ENCODE measurements around the gene HTT.

- PRO-cap: no peak
Observed at GRCh38 chr4:2257466-2257923, 4.4 kb downstream of the MXD4 start.

- PRO-cap: no peak
Observed at GRCh38 chr4:2285054-2285727, 23.3 kb upstream of the MXD4 start.

- PRO-cap: no peak
Observed at GRCh38 chr4:2296431-2297338, 34.8 kb upstream of the MXD4 start.

DNA sequence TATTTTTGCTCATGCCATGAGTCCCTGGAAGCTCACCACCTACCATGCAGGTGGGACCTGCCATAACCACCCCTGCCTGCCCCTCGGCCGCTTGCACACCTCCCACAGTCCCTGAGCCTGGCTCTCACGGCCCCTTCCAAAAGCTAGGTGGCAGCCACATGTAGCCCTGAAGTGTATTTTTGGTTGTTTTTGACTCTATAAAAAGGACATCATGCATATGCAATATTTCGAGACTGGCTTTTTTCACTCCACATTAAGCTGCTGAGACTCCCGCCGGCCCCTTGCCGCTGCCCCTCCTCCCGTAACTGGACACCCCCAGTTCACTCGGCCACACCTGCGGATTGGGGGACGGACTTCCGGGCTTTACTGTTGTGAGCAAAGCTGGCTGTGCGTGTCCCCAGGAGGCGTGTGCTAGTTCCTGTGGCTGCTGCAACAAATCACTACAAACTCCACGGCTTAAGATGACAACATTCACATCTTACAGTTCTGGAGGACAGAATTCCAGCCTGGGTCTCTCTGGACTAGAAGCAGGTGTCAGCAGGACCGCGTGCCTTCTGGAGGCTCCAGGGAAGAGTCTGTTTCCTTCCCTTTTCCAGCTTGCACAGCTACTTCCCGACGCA, 24.9 kb downstream of the ZFYVE28 start:
- PRO-cap: no peak

- PRO-cap: no peak
Observed at GRCh38 chr4:2432739-2433637, 14.5 kb upstream of the ZFYVE28 start.

DNA sequence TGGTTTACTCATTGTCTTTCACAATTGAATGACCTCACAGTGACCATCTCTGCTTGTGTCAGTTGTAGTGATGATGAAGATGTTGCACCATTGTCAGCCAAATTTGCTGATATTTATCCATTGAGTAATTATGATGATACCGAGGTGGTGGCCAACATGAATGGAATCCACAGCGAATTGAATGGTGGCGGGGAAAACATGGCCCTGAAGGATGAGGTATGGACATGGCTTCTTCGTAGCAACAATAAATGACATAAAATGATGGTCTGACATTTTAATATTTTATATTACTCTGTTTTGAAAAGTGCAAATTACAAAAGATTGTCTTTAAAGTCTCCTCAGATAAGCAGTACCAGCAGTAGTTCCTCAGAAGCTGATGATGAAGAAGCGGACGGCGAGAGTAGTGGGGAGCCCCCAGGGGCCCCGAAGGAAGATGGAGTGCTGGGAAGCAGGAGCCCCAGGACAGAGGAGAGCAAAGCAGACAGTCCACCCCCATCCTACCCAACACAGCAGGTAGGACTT, 93.3 kb downstream of the TNIP2 start:
- PRO-cap: no peak

GRCh38 chr4:2785392-2786001, 7.4 kb upstream of the SH3BP2 start:
- PRO-cap: no peak

GRCh38 chr4:2796034-2797113, 3.5 kb downstream of the SH3BP2 start:
- PRO-cap: no peak

DNA sequence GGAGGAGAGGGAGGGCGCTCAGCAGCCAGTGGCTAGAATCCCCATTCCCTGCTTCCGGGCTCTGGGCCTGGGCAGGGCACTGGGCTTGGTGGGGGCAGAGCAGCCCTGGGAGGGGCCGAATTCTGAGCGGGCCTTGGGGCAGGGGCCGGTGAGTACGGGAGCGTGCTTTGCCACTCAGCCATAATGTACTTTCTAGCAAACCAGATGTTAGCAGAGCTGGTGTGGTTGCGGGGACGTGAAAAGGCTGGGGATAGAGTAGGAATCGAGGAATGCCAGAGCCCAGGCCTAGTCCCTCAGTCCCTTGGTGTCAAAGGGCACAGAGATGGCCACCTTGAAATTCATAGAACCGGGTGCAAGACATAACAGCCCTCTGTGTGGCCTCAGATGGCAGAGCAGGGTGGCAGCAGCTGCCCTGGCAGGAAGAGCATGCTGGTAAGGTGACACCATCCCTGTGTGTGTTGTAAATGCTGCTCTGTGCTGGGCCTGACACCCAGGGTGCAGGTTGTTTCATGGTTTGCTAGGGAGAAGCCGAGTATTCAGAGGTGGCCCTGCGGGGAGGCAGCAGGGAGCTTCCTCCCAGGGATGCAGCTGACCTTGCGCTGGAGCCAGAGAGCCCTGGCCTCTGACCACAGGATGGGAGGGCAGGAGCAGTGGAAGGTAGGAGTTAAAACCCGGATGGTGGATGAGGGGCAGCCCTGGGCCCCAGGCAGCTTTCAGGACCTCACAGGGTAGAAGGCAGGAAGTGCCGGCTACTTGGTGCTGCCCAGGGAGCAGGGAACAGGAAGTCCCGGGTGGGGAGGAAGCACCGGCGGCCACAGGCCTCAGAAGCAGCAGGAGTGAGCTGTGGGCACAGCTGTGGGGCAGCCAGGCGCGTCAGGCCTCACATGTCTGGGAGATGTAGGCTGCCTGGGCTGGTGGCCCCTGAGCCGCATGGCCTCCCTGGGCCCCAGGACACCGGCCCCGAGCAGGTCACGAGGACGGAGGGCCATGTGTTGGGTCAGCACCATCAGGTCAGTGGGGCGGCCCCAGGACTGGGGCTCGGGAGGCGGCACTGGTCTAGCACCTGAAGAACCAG, 18.9 kb downstream of the SH3BP2 start:
- PRO-cap: no peak

GRCh38 chr4:2813496-2813873, 20.6 kb downstream of the SH3BP2 start:
- PRO-cap: no peak

- PRO-cap: no peak
Observed at GRCh38 chr4:2822856-2823309, 20.8 kb upstream of the ADD1 start.

- PRO-cap: no peak
Observed at GRCh38 chr4:2836827-2837285, 6.8 kb upstream of the ADD1 start.

- PRO-cap: no peak
Observed at GRCh38 chr4:2893842-2894138, 40.8 kb downstream of the MFSD10 start.

DNA sequence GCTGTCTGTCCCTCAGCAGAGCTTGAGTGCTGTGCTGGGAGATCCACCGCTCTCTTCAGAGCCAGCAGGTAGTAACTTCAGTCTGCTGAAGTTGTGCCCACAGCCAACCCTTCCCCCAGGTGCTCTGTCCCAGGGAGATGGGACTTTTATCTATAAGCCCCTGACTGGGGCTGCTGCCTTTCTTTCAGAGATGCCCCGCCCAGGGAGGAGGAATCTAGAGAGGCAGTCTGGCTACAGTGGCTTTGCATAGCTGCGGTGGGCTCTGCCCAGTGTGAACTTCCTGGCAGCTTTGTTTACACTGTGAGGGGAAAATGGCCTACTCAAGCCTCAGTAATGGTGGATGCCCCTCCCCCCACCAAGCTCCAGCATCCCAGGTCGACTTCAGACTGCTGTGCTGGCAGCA, 12.0 kb downstream of the MFSD10 start:
- PRO-cap: no peak

GRCh38 chr4:2935732-2936756, 1.4 kb upstream of the MFSD10 start:
- PRO-cap: no peak

DNA sequence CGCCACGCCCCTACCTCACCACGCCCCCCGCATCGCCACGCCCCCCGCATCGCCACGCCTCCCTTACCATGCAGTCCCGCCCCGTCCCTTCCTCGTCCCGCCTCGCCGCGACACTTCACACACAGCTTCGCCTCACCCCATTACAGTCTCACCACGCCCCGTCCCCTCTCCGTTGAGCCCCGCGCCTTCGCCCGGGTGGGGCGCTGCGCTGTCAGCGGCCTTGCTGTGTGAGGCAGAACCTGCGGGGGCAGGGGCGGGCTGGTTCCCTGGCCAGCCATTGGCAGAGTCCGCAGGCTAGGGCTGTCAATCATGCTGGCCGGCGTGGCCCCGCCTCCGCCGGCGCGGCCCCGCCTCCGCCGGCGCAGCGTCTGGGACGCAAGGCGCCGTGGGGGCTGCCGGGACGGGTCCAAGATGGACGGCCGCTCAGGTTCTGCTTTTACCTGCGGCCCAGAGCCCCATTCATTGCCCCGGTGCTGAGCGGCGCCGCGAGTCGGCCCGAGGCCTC, at the start of gene HTT:
Gene HTT, plus strand, starts transcription at position 392 of the 505 bp plus-strand sequence.
- PRO-cap: unidirectional peak, plus-strand start at position 378 of the sequence

GRCh38 chr4:3205995-3206492, 42.9 kb upstream of the MSANTD1 start:
- PRO-cap: no peak

DNA sequence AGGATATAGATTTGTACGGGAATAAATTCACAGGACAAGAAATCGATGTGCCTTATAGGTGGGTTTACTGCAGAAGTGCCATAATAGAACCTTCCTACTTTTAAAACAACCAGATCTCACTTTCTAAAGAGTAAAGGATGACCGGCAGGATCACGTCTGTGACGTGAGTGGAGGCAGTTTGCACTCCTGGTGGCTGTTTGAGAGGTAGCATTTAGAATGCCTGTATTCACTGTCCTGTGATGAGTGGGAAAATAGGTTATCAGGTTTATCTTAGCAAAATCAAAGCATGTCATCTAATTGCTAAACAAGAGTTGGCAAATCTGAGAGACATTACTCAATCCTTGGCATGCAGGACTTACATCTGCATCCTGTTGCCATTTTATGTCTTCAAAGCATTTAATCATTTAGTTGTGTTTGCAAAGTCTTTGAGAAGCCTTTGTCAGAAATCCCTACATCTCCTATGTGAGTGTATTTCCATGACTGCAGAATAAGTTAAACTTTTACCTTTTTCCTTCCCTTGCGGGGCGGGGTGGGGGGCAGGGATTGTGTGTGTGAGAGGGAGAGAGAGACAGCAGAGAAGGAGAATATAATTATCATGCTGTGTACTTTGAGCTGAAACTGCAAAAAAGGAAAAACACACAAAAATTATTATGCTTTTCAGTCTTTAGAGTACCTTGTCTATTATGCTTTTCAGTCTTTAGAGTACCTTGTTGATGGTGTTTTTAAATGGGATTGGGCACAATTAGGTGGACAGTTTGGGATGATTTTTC, 41.4 kb upstream of the MSANTD1 start:
- PRO-cap: no peak

- PRO-cap: no peak
Observed at GRCh38 chr4:3225035-3225851, 23.7 kb upstream of the MSANTD1 start.

GRCh38 chr4:3226506-3226947, 22.4 kb upstream of the MSANTD1 start:
- PRO-cap: no peak

Measured in mesothelial cell of epicardium (in vitro differentiated cells).